Parotid gland (tissue), 1 donor: ENCODE measurements around a stretch of chr4.

GRCh38 chr4:40185687-40186577 lies 10.9 kb upstream of the RHOH start:
- PRO-cap: no peak

DNA sequence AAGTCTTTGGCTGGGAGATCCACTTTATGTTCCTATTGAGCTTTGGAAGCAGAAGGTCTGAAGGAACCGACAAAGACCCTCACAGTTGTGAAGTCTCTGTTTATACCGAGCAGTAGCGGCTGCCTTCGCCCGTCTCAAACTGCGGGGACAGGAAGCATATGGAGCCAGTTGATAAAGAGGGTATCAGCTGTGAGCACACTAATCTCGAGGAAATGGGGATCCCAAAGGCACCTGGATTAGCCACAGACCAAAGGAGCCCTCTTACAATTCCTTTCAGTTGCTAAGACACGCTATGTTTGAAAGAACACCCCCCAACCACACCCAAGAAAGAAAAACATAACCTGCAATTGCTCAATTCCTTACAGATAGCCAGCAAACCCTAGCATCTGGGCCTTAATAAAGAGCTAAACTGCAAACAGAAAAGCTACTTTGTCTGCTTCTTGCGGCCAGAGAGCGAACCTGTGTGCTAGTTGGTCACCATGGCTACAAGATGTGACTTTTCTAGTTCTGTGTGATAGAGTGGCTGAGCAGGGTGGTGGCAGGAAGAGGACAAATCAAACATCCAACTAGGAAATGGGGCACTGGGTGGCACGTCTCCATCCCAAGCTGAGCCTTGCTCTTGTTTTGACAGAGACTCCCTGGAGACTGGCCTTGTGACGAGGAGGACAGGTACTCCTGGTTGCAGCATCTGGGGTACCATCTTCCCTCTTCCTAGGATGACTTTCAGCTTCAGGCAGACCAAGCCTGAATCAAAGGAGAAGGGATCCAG lies 23.2 kb upstream of the CHRNA9 start:
- PRO-cap: no peak

DNA sequence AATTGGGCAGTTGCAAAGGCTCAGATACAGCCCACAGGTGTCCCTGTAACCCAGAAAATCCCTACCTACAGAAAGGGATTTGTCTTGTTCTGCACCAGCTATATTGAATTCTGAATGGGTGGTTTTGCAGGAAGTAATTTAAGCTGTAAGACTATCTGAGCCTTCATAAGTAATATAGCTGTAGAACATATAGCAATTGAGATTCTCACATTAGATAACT lies 34.6 kb downstream of the CHRNA9 start:
- PRO-cap: no peak

DNA sequence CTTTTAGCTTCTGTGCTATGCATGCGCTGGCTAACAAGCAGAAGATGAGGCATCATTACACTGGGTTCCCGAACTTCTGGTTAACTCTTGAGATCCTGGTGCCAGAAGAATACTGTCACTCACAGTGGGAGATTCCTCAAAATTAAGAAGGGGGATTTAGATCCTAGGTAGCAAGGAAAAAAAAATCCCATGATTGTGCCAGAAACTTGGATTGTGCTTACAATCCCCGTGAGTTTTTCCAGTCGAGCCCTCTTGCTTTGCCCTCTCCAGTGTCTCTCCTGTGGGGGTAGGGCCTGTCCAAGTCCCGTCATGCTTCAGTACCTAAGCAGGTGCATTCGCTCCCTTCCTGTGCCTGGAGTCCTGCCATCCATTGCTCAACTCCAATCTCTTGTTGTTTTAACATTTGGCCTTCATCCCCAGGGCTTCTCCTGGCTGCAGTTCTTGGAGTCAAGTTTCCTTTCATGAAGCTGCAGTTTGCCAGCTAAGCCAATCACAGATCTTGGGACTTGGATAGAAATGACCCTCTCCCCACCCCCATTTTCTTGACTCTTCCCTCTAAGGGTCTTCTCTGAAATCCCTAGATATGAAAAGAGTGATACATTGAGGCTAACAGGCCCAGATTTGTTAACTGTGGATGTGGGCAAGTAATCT lies 60.6 kb downstream of the CHRNA9 start:
- PRO-cap: no peak

GRCh38 chr4:40490681-40491221 lies 138.9 kb downstream of the RBM47 start:
- PRO-cap: no peak

GRCh38 chr4:40497179-40497633 lies 132.5 kb downstream of the RBM47 start:
- PRO-cap: no peak

DNA sequence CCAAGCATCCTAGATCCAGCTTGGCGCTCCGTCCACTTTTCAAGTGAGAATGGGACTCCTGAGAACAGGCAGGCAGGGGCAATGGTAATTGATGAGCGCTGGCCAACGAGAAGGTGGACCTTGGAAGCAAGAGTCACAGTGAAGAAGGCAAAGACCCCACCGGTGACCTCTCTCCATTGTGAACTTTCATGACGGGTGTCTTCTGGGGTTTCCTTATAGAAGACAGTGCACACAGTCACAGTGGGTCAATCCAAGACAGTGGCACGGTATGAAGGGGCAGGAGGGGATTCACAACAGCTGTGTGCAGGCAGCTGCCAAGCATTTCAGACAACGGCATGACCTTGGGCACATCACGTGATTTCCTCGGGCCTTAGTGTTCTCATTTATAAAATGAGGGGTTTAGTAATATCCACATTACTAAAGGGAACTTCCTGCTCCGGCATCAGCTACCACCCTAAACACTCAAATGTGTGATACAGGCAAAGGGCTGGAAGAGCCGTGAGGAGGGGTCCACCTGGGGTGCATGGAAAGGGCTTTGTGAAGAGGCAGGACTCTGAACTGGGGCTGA lies 43.0 kb downstream of the RBM47 start:
- PRO-cap: no peak

GRCh38 chr4:40590409-40590608 lies 39.4 kb downstream of the RBM47 start:
- PRO-cap: no peak

GRCh38 chr4:40722387-40723276 lies 27.1 kb upstream of the NSUN7 start:
- PRO-cap: no peak

- PRO-cap: no peak
Measured at GRCh38 chr4:41154763-41155379, 59.5 kb downstream of the APBB2 start.

DNA sequence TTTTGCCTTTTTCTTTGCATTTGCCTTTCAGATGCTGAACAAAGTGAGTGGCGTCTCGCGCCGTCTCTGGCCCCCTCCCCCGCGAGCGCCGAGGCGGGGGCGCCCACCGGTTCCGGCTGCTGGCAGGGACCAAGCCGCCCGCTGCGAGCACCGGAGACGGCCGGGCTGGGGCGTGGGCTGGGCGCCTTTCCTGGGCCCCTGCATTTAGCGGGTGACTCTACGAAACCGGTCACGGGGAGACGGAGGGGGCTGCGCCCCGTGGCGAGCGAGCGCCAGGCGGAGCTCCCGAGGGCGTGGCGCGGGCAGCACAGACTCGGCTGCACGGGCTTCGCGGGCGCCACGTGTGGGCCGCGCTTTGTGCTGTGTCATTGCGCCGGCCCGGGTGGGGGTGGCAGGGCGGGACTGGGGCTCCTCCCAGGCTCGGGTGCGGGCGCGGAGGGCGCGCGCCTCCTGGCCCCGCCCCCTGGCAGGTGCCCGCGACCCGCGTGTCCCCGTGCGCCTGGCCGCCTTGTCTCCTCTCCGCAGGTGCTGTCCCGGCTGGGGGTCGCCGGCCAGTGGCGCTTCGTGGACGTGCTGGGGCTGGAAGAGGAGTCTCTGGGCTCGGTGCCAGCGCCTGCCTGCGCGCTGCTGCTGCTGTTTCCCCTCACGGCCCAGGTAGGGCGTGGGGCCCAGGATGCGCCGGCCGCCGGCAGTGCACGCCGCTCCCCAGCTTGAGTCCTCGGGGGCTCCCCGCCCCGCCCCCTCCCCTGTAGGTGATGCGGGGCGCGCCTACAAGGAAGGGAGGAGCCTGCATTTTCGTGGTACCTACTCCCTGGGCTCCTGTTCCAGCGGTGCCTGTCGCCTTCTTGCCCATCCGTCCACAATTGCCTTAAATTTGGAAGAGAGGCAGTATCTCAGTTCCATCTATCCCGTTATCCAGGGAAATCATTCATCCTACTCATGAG lies 628 bp downstream of the UCHL1 start:
- PRO-cap: no peak

- PRO-cap: no peak
Measured at GRCh38 chr4:41307482-41308032, 50.8 kb downstream of the UCHL1 start.

DNA sequence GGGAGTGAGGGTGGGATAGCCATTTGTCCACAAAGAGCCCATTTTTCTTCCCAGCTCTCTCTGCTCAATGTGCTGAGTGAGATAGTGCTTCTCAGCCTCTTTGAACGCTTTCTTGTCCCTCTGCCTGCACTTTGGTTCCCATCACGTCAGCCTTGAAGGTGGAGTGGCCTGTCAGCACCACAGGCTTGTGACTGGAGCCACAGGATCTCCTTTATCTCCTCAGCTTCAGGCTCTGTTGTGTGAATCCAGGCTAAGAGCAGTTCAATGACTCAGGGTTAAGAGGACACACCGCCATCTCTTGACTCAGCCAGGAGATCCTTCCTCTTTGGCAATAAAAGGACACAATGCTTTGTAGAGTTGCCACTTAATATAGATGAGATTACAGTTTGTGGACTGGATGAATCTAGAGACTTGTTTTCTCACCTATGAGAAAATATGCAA lies 62.0 kb downstream of the UCHL1 start:
- PRO-cap: no peak

DNA sequence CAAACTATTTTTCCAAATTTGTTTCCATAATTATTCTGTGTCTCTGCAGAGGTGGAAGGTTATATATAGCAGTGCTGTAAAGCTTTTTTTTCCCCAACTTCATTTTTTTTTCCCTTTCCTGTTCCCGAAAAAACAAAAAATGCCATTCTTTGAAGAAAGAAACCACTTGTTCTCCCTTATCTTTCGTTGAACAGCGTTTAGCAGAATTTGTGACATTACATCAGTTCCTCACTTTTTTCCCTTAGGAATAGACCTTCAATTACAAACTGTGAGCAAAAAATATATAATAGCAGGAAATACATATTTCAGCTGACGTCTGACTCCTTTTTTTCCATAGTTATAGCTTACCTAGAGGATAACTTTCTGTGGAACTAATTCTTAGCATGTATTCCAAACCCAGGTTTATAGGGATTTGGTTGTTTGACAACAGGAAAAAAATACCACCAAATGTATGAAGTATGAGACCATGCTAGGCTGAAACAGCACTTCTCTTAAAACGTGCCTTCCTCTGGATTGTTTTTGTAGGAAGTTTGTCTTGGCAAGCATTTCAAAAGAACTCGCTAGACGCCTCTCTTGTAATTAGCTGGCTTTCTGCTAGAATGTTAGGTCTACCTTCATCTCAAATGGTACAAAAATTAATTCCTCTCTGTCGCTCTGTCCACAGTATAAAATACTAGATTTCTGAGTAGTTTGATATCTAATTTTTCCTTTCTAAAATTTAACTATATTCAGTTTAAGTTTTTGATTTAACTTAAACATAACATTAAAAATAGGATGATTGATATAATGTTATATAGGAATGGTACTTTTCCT lies 2.0 kb upstream of the LIMCH1 start:
- PRO-cap: unidirectional peak, minus-strand start at position 192 of the sequence

DNA sequence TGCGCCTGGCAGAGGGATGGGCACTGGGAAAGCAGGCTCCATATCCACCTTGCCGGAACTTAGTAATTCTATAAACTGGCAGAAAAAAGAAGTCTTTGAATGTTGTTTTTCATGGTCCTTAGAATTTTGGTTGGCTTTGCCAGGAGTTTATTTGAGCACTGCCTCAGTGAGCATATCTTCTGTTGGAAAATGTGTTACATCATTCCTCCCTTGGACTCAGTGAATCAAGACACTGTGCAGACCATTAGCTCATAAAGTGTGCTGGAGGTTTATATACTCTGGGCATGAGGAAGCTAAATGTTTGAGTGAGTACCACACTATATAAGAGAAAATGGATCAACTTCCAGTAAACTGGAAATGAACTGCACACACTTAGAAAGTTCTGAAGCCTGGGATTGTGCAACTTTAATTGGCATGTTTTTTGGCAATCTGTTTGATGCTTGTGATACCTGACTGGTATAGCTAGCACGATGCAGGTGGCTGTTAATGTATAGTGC lies 75.8 kb downstream of the LIMCH1 start:
- PRO-cap: no peak

- PRO-cap: no peak
Measured at GRCh38 chr4:41643979-41644960, 104.3 kb downstream of the PHOX2B start.

DNA sequence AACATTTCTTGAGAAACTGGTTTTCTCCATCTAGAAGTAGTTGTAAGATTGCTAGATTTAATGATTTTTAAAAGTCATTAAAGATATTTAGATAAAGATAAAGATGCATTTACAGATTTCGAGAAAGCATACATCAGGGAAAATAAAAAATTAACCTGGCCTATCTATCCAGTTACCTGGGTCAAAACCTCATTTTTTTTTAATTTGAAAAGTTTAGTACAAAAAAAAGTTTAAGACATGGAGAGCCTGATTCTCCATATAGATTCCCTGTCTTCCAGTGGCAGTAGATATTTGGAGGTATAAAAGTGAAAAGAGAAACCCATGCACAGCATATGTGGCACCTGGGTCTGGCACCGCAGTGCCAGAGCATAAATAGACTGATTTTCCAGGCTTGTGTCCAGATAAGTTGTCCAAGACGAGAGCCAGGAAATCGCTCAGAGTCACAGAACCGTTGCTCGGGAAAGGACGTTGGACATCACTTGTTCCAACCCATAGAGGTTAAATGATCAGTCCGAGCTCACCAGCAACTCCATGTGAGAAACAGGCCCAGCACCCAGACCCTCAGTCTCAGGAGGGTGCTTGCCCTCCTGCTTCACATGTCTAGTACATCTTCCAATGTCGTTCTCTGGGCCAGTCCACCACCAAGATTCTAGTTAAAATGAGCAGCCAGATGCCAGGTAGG lies 92.1 kb downstream of the PHOX2B start:
- PRO-cap: unidirectional peak, plus-strand start at position 445 of the sequence

DNA sequence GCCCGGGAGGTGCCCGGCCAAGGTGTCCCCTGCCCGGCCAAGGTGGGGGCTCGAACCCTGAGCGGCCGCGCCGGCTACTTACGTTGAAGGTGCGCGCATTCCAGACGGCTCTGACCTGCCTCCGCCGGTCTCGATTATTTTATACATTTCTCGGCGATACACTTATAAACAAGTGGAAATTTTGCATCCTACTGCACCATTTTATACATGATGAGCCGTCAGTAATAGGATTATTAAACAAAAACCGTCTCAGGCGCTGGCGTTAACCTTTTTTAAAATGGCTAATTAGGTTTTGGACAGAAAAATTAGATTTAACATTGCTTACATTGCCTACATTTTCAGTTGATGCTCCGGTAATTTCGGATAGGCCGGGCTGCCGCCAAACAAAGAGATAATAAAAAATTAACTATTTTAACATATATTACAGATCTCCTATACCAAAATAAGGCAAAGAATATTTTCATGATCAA lies 52.8 kb upstream of the TMEM33 start:
- PRO-cap: no peak

- PRO-cap: no peak
Measured at GRCh38 chr4:41956857-41957784, 21.9 kb downstream of the TMEM33 start.

DNA sequence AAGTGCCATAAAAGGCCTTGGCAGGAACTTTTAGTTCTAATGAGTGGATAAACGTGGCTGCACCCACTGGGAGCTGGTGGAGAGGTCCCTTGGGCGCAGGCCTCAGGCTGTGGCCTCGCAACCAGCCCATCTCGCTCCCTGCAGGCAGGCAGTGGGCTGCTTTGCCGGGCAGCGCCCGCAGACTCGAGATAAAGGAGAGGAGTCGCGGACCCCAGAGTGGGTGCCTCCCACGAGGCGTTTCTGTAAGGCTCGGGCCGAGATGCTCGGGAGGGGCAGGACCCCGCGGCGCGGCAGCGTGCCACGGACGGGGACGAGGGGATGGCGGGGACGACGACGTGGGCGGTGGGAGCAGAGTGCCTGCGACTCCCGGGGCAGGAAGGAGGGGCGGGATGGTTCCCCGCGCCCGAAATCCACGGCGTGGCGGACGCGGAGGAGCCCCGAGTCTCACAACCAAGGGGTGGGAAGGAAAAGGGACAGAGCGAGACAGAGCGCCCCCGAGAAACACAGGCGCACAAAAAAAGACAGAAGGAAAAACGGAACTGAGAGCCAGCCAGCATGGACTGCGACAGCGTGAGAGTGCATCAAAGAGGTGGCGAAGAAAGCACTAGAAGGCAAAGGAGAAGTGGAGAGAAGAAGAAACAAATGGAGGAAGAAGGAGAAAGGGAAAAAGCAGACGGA lies 1.7 kb downstream of the BEND4 start:
- PRO-cap: no peak